Sciatic nerve (tissue), 1 donor: ENCODE measurements around the gene DLK1.

GRCh38 chr14:100726416-100727409 lies at the start of gene DLK1:
Gene DLK1, plus strand, starts transcription at chr14:100726892.
- PRO-cap = unidirectional peak, minus-strand start at chr14:100726928

GRCh38 chr14:100825663-100826666 lies 77.6 kb downstream of the RTL1 start:
- PRO-cap = bidirectional peak, plus-strand start at chr14:100826118, minus-strand start at chr14:100825953

DNA sequence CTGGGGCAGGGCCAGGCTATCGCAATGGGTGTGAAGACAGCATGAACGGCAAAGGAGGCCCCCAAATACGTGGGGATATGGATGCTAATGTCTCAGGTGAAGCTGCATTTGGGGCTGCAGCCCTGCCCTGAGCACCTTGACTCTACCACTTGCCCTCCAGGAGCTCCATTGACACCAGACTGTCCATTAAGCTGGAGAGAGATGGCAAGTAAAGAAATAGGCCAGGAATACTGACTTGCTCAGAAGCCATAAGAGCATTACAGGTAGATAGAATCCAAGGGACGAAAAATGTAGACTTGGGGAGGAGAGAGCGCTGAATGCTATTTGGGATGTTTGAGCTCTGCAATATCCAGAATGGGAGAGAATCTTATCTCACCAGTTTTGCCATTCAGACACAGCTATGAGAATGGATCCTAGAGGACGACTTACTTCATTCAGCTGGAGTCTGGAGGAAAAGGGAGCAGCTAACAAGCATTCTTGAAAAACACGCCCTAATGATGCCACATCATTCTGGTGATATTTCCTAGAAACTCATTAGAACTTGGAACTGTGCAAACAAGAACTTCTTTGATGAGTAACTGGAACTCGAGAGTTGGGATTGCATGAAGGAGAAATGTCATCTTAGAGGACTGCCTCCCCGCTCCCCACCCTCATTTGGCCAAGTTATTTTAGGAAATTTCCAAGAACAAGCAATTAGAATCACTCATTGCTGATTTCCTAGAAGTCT lies 38.8 kb downstream of the RTL1 start:
- PRO-cap = no peak

DNA sequence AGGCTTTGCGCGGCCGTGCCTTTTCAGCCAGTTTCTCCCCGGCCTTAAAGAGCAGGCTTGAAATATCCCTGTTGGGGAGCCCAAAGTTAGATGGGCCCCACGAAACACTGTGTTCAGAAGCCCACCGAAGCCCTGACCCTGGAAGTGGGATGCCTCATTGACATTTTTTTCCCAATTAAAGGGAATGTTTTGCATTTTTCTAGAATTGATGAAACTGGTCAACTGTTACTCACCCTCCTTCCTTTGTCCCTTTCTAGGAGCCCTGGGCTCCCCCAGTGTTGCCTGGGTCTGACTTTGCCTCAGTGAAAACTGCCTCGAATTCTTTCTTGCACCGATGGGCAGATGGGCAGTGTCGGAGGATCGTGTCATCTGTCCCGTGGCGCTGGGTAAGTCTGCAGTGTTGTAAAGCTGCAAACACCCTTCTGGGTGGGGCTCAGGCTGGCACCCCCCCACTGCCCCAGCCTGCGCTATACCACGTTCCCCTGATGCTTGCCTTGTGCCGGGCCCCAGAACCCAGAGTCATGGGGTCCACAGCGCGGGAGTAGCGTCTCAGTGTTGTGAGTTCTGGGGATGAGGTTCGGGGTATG lies 4.7 kb downstream of the RTL1 start:
- PRO-cap = no peak

- PRO-cap = no peak
Observed at GRCh38 chr14:100906698-100907218, 3.2 kb upstream of the RTL1 start.

GRCh38 chr14:101073199-101073829 lies 169.8 kb upstream of the RTL1 start:
- PRO-cap = no peak

- PRO-cap = no peak
Observed at GRCh38 chr14:101442481-101443111, 318.9 kb upstream of the PPP2R5C start.

- PRO-cap = no peak
Observed at GRCh38 chr14:101480512-101481071, 280.9 kb upstream of the PPP2R5C start.

GRCh38 chr14:101535669-101536174 lies 225.8 kb upstream of the PPP2R5C start:
- PRO-cap = no peak

- PRO-cap = bidirectional peak, plus-strand start at chr14:101559840, minus-strand start at chr14:101559566; bidirectional peak, plus-strand start at chr14:101560147, minus-strand start at chr14:101560153; bidirectional peak, plus-strand start at chr14:101560518, minus-strand start at chr14:101560350
Observed at GRCh38 chr14:101559792-101560897, 201.4 kb upstream of the PPP2R5C start.

- PRO-cap = no peak
Observed at GRCh38 chr14:101583980-101584546, 177.4 kb upstream of the PPP2R5C start.

DNA sequence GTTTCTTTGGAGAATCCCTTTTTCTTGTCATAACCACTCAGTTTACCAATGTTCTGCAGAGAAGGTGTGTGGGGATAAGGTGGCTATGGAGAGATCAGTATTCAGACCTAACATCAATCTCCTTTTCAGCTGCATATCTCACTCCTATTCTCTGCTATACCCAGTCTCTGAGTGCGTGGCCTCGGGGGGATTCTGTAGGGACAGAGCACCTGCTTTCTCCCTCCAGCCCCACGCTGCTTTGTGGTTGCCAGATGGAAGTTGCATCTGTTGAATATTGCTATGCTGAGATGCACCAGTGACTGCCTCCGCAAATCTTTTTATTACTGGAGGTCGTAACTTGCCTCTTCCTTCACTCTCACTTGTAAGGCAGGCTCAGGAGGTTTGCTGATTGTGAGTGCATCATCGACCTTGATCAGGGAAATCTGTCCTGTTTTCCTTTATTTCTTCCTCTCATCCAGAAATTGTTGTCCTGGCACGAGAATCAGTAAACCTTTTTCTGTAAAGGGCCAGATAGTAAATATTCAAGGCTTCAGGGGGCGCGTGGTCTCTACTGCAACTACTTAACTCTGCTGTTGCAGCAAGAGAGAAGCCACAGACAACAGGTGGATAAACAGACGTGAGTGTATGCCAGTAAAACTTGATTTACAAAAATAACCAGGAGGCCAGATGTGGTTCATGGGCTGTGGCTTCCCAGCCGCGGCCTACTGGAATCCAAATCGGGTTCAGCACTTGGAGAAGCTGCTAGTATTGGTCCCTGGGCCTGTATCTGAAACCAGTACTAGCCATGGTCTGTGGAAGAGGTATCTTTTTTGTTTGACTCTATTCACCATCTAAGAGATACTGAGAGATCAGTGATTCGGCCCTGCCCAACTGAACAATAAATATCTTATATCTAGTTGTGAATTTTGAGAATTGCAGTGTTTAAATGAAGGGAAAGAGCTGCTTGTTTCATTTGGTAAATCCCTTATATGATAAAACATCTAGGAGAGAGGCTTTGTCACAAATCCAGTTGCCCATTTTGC lies 13.1 kb downstream of the PPP2R5C start:
- PRO-cap = no peak

DNA sequence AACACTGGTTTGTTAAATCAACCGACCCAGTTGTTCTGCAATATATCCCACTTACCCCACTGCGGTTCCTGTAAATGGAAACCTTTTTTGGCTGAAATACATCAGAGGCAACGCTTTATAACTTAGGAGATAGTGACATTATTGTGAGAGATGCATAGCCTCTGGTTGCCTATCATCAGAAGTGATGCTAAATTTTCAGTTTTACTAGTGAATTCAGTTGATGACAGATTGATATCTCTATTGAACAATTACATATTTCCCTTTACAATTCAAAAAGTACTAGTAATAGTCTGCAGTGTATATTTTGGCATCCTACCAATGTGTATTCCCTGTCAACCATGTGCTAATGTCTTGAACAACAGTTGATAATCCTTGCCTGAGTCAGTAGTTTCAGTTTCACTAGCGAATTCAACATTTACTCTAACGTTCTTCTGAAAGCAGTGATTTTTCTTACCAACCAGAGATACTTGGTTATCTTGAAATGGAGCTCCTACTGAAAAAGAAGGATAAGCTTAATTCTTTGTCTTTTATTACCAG lies 30.6 kb downstream of the PPP2R5C start:
- PRO-cap = no peak

- PRO-cap = no peak
Observed at GRCh38 chr14:101811251-101811786, 49.8 kb downstream of the PPP2R5C start.

DNA sequence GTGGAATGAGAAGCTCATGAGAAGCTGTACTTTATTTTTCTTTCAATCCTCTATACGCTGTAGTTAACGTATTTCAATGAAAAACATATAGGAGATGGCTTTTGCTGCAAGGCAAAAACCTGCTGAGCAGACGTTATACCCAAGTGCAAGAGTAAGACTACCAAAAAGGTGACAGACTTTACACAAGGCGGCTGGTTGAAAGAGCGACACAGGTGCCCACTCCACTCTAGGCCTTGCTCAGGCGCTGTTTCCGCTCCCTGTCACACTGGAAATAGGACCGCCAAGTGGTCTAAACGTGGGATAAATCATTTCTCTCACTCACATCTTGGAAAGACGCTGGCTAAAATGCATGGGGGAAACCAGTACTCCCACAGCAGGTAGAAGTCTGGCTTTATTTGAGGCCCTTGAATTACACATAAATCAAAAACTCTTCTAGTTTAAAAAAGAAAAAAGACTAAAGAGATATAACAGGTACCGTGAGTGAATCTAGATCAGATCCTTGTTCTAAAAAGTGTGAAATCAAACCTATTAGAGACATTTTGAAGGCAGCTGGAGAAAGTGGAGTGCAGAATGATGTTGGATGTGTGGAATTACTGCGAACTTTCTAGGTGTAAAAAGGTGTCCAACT lies 54.6 kb downstream of the PPP2R5C start:
- PRO-cap = no peak

- PRO-cap = no peak
Observed at GRCh38 chr14:101834359-101835005, 73.0 kb downstream of the PPP2R5C start.

- PRO-cap = no peak
Observed at GRCh38 chr14:101837944-101838361, 76.4 kb downstream of the PPP2R5C start.

DNA sequence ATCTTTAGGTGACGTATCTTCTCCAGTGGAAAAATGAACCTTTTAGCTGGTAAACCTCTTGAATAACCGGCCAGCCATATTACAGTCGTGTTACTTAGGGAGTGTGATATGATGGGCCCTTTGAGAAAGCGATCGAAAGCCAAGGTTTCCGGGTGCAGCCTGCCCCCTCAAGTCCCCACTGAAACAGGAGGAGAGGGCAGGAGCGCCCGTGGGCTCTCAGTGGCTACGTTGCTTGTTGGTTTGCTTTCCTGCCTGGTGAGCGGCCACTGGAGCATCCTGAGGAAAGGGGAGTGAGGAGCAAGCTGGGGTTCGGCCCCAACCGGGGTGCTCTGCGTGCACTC lies 80.6 kb downstream of the PPP2R5C start:
- PRO-cap = no peak

DNA sequence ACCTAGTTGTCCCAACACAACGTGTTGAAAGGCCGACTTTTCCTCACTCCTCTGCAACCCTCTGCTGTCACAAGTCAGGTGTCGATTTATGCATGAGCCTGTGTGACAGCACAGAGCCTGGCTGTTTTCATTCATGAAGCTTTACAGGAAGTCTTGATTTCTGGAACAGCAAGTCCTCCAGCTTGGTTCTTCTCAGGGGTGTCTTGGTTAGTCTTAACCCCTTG lies 88.2 kb downstream of the PPP2R5C start:
- PRO-cap = no peak

DNA sequence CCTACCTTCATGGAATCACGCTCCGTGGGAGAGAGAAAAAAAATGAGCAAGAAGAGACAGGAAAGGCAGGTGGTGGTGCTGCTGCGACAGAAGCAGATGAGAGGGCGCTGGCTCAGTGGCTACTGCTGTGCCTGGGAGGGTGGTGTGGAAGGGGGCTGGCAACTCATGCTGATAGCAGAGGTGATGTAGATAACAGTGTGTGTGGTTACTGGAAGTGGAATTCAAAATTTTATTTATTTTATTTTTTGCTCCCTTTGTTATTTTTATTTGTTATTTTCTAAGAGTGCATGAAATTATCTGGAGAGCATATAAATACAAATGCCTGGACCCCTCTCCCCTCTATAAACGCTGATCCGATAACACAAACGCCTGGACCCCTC lies 33.5 kb downstream of the DYNC1H1 start:
- PRO-cap = no peak